HEK293 (cell line): ENCODE data around the gene SPIN1.

DNA sequence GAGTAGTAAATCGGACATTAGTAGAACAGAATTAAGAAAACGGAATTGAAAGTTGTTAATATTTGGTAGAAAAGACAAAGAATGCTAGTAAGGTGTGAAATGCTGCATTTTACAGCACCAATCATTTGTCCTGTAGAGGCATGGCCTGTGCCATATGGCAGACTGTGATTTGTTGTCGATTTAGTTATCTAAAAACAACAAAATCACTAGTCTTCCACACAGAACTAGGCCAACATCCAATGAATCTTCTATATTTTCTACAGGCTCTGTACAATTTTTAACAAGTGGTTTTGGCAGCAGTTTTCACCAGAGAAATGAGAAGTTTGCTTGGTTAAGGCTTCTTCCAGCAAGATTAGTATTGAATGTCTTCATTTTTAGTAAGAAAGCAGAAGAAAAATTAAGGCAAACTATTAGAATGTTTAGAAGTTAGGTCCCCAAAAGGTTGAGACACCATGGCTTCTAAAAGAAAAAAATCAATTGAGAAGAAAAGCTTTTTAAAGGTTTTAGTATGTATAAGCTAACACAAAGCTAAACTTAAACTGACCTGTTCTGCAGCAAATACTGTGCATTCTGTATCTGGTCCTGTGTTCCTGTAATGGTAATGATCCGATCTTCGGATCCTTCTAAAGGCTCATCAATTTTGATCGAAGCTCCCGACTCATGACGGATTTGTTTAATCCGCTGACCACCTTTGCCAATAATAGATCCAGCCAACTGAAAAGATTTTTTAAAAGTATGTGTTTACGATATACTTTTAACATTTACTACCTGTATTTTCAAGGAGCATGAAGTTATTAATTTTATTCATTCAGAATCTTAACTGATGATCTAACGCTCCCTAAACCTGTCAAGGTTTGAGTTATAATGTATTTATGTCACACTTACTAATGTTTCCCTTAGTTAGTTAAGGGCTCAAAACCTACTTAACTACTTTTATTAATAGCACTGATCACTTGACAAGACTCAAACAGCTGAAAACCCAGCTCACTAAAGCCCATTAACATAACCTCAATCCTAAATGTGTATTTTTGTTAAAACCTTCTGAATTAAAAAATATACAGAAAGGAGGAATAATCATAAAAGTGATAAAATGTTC, 10.0 kb downstream of the HNRNPK start:
- PRO-cap, result no peak
- RRBS, 2 experiments, result no CpG with 5 or more reads among the region's 11 CpGs

- PRO-cap, result no peak
- RRBS, 2 experiments, result no CpG with 5 or more reads among the region's 16 CpGs
Observed at GRCh38 chr9:83978790-83979293, 1.2 kb downstream of the HNRNPK start.

DNA sequence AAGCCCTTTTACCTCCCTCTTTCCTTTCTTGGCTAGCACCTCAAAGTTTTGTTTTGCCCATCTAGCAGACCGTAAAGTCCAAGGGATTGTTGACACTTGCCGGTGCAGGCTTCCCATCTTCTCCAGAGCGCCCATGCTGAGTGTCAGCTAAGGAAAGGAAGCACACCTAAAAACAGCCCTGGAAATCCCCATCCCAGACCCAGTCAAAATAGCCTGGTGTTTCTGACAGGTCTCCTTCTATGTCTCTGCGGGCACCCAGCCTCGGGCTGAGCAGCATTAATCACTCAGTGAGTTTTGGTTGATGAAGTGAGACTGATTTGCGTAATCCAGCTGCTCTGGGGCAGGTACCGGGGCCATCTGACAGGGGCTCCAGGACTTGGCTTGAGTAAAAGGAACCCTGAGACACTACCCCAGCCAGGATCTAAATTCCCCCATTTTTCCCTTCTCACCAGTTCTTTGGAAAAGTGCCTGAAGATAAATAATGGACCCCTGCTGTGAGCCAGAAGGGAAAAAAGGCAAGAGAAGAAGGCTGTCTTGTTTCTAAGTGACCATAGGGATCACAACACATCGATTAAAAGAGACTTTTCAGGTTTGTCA, 647 bp downstream of the SLC28A3 start:
- PRO-cap, result no peak
- RRBS, 2 experiments, result no CpG with 5 or more reads among the region's 8 CpGs

- PRO-cap, result no peak
- RRBS, 2 experiments, result no CpG with 5 or more reads among the region's 5 CpGs
Observed at GRCh38 chr9:84343116-84343491, 2.5 kb upstream of the SLC28A3 start.

GRCh38 chr9:84671464-84671894, 1.9 kb downstream of the NTRK2 start:
- PRO-cap, result no peak
- RRBS, 2 experiments, result no CpG with 5 or more reads among the region's 2 CpGs

DNA sequence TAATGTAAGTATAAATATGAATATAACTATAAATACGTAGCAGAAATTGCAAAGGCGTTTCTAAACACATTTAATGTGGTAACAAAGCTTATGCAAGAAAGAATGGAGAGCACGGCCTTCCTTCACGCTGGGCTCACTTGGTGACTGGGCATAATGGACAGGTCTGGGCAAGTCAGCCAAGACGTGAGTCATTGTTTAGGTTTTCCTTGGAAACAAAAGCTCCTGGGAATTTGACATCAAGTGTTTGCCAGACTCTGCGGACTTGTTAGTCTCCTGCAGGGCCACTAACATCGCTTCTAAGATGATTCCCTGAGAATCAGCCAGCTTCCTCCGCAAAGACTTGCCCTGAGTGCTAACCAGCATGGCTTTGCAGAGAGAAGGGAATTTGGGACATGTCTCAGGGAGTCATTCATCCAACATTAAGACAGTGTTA, 182.4 kb downstream of the NTRK2 start:
- PRO-cap, result bidirectional peak, plus-strand start at position 259 of the sequence, minus-strand start at position 145 of the sequence
- RRBS, 2 experiments, result no CpG with 5 or more reads among the region's 8 CpGs

DNA sequence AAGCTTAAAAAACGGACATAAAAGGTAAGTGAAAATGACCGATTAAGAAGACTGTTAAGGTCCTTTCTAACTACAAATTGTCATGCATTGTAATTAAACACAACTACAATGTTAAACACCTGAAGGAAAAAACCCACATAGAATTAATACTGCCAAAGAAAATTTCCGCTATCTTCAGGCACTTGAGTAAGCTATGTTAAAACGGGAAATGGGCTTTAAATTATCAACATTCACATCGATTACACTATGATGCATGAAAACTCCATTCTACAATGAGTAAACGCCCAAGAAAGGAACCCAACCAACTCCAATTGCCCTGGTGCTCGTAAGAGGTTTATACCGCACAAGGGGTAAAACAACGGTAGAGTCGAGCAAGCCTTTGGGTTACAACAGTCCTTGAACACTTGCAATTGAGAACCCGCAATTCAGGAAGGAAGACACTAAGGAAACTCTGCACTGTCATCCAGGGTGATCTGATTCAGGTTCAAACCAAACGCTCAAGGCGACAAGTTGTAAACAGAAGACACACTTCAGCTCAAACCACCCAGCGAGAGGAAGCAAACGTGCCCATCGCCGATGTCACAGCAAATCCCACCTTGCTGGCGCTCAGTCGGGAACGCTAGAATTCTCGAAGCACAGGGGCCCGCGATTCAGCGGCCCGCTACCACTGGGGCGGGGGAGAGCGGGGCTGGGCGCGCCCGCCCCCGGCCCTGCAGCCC, 917 bp downstream of the AGTPBP1 start:
- PRO-cap, result no peak
- RRBS, 2 experiments, result no CpG with 5 or more reads among the region's 31 CpGs

- PRO-cap, result no peak
- RRBS, 2 experiments, result no CpG with 5 or more reads among the region's 4 CpGs
Observed at GRCh38 chr9:85849130-85849758, 91.7 kb upstream of the NAA35 start.

GRCh38 chr9:86021979-86022501, 77.3 kb downstream of the GOLM1 start:
- PRO-cap, result no peak
- RRBS, 2 experiments, result no CpG with 5 or more reads among the region's 3 CpGs

- PRO-cap, result no peak
- RRBS, 2 experiments, result no CpG with 5 or more reads among the region's 9 CpGs
Observed at GRCh38 chr9:86322725-86324031, 31.0 kb downstream of the TUT7 start.

DNA sequence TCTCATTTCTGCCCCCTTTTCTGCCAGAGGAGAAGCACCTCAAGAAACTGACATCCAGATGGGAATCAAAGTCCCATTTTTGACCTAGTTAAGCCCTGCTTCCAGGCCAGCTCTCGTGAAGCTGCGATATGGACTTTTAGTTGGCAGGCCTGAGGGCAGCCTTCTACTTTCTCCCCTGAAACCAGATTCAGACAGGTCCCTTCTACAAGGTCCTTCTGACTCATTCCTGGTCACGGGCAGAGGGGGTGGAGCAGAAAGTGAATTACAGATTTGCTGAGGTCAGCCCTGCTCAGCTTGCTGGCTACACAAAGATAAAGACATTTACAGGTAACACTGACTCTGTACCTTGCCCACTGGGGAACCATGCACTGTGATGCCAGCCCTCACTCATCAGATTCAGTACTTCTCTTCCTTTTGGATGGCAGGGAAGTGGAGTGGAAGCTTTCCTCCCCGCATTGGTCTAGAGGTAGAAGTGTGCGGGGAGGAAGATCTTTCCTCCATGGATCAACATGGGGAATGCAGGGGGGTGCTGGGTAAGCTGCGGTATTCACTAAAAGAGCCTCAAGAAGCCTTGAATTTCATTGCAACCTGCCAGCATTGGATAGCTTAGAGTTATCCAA, 52.9 kb upstream of the TUT7 start:
- PRO-cap, result no peak
- RRBS, 2 experiments, result no CpG with 5 or more reads among the region's 6 CpGs

DNA sequence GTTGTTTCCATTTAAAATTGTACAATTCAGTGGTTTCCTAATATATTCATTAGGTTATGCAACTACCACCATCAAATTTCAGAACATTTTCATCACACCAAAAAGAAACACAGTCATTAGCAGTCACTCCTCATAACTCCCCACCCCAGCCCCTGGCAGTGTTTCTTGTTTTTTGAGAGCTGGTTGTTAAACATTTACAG, 91.9 kb upstream of the DAPK1 start:
- PRO-cap, result no peak

DNA sequence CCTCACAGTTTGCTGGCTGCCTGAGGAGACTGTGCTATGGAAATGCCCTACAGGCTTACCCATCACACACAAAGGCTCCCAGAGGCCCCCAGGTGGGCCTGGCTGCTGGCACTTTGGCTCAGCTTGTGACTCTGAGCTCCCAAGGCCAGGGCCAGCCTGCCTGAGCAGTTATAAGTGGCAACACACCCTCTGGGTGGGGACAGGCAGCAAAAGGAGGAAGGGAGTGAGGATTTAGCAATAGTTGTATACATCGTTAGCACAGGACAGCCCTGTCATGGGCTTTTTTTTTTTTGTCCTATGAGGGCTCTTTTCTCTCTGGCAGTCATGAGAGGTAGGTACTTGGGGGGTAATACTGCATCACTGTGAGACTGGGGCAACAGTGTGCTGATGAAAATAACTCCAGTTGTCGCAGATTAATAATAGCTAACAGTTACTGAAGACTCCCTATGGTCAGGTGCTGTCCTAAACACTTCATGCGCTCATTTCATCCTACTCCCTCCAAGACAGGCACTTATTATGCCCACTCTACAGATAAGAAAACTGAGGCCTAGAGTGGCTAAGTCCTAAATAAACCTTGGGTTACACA, 103.7 kb downstream of the DAPK1 start:
- PRO-cap, result no peak
- RRBS, 2 experiments, result no CpG with 5 or more reads among the region's 3 CpGs

GRCh38 chr9:87644803-87645203, 81.1 kb upstream of the CTSL start:
- PRO-cap, result no peak
- RRBS, 2 experiments, result no CpG with 5 or more reads among the region's 1 CpG

DNA sequence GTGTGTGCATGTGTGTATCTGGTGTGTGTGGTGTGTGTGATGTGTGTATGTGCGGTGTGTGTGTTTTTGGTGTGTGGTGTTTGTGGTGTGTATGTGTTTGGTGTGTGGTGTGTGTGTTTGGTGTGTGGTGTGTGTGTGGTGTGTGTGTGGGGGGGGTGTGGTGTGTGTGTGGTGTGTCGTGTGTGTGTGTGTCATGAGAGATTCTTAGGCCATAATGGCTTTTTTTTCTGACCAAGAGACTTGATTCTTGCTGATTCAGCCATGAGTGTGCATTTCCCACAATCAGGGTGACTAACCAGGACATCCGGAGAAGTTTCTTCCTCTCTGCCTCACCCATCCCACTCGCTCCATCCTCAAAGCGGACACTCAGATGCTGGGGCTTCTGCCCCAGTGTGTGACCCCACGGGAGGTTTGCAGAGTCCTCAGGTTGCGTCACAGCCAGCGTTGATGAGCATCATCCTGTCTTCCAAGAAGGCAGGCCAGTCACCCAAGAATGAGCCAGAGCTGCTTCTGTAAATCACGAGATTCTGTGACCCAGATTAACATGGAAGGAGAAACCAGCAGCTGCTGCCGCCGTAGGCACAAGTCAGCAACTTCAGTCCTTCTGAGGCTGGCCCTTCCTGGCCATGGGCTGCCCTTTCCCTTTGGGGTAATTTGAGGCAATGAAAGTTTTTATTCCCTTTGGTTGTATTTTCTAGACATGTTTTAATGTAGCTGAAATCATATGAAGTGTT, 12.5 kb upstream of the CTSL start:
- PRO-cap, result no peak
- RRBS, 2 experiments, result no CpG with 5 or more reads among the region's 11 CpGs

DNA sequence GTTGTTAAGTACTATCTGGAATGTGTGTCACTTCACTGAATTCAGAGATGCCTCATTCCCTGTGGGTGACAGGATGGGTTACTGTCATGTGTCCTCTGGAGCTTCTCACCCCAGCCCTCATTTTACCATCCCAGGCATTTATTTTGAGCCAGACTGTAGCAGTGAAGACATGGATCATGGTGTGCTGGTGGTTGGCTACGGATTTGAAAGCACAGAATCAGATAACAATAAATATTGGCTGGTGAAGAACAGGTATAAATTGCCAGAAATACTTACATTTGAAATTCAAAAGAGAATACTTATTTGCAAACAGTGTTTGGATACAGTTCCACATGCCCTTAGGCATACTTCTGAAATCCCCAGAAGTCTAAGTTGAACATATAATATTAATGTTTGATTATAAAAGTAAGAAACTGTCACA, 4.3 kb downstream of the CTSL start:
- PRO-cap, result no peak
- RRBS, 2 experiments, result no CpG with 5 or more reads among the region's 1 CpG

- PRO-cap, result no peak
- RRBS, 2 experiments, result no CpG with 5 or more reads among the region's 17 CpGs
Observed at GRCh38 chr9:87909564-87910173, 27.0 kb downstream of the SPATA31E1 start.

DNA sequence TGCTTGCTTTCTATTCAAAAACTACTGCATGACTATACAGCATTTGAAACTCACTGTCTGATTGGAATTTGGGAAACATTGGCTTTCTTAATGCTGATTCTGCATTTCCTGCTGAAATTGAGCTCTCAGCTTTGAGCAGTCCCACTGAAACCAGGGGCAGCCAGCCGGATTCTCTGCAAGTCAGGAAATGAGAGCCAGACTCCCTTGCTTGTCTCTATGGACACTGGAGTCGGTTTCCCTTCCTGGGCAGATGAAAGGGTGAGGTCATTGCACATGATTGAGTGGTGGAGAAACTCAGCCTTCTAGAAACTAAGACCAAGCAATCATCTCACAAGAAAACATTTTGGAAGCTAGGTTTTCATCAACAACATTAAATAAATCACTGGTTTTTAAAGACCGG, 119.8 kb upstream of the SPATA31C2 start:
- PRO-cap, result no peak
- RRBS, 2 experiments, result no CpG with 5 or more reads among the region's 3 CpGs

DNA sequence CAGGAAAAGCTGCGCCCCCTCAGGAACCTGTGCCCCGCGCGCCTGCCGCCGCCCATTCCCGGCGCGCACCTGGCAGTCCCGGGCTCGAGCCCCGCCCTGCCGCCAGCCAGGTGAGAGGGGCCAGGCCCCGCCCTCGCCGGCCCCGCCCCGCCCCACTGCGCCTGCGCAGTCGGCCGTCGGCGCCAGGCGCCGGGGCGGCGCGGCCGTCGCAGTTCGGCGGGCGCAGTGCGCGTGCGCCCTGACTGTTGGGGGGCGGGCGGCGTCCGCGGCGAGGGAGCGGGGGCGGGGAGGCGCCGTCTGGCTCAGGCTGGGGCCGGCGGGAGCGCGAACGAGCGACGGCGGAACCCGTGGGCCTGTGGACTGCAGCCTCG, at the start of gene SPIN1:
Gene SPIN1, plus strand, starts transcription at position 288 of the 371 bp plus-strand sequence.
- PRO-cap, result bidirectional peak, plus-strand start at position 296 of the sequence, minus-strand start at position 71 of the sequence
- RRBS, 2 experiments, result 1% methylated on average over 17 of the region's 57 CpGs

DNA sequence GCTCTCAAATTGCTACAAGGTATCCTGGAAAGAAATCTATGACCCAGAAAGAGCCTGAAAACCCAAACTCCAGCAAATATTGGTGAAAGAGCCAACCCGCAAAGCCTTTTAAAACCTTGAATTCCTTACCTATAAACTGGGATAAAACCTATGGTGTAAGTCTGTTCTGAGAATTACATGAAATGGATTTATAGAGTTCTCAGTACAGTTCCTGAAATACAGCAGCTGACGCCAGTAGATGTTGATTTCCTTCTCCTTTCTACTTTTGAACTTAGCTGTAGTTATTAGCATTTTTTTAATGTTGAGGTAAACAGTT, 3.6 kb downstream of the SPIN1 start:
- PRO-cap, result no peak
- RRBS, 2 experiments, result no CpG with 5 or more reads among the region's 2 CpGs